Vein endothelial cell (primary cell): ENCODE results near the gene CFAP54.

DNA sequence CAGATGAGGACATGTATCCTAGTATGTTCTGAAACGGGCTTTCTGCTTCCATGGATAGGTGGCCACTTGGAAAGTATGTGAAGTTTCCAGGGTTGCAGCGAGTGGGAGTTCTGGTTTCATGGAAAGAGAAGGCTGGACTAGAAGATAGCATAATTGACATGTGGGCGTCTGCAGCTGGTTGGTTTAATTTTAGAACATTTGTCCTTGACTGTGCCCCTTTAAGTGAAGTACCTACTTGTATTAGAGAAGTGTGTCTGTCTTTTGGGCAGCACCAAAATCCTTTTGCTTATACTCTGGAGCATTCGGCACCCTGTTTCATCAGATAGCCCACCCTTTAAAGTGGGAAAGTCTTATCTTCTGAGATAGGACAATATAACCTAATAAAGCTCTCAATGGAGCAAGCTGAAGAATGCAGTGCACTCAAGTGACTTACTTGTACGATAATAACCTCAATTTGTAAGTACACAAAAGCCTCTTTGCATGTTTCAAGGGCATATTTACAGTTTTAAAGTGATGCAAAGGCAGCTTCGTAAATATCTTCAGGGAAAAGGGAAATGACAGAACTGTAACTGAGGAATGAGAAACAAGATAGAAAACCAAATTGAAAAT is 35.2 kb downstream of the NTN4 start:
- CAGE, long polyA plus RNA = no peak

DNA sequence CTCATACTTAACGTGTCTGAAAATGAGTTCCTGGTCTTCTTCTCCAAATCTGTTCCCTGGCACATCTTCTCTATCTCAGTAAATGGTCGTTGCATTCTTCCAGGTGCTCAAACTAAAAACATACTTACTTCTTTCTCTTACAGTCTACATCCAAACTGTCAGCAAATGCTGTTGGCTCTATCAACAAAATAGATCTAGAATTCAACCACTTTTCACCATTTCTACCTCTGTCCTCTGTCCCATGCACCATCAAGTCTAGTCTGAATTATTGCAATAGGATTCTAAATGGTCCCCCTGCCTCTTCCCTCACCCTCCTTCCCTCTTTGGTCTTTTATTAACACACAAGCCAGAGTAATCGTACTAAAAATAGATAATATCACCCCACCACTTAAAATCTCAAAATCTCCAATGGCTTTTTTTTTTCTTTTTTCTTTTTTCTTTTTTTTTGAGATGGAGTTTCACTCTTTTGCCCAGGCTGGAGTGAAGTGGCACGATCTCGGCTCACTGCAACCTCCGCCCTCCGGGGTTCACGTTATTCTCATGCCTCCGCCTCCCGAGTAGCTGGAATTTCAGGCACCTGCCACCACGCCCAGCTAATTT is 17.9 kb downstream of the NTN4 start:
- CAGE, long polyA plus RNA = no peak

DNA sequence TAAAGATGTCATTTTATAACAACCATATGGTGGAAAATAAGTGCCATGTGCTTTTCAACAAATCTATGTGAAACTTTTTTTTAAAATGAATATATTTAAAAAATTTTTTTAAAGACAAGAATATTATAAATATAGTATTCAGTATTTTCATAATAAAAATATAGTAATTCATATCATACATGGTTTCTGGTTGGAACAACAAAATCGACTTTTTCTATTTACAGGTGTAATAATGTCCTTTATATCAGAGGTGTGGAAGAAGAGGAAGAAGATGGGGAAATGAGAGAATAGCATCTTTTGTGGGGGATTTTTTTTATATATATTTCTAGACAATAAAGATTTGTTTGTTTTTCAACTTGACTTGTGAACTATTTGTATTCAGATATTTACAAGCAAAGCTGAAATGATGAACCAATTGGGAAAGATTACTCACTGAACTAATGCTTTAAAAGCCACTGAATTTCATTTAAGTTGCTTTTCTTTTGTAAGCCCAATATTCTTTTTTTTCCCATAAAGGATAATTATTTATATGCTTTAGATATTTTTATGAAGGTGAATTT is 7.1 kb downstream of the SNRPF start:
- CAGE, long polyA plus RNA = no peak

DNA sequence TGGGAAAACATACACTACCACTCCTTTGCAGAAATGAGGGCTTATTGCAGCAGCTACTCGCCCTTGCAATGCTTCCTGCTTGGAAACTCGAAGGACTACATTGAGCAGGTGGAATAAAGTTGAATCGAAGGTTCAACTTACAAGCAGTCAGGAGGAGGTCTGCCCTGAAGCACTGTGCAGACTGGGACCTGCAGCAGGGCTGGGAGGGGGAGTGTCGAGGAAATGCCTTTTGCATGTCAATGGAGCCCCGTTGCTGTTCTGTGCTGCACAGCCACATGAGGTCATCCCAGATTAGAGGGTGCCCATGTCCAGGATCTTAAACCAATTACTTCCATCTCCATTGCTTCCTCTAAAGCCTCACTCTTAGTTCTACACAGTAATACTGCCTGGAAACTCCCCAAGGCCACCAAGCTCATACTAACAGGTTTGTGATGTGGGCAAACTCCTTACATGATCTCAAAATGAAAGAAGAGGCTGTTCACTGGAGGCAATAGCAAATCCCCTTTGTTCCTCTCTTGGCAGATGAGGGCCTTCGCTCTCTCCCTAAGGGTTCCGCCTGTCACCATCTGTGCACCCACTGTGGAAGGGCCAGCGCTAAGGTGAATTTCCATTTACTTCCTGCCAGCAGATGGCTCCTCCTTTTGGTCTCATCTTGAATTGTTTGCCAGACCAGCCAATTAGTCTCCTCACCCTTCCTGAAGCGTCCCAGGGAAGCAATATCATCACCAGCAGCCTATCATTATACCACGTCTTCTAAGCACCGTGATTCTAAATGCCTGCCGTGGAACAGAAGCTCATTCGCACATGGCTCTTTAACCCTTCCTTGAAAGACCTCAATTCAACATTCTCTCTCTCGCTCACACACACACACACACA is 35.4 kb upstream of the LTA4H start:
- CAGE, long polyA plus RNA = no peak

DNA sequence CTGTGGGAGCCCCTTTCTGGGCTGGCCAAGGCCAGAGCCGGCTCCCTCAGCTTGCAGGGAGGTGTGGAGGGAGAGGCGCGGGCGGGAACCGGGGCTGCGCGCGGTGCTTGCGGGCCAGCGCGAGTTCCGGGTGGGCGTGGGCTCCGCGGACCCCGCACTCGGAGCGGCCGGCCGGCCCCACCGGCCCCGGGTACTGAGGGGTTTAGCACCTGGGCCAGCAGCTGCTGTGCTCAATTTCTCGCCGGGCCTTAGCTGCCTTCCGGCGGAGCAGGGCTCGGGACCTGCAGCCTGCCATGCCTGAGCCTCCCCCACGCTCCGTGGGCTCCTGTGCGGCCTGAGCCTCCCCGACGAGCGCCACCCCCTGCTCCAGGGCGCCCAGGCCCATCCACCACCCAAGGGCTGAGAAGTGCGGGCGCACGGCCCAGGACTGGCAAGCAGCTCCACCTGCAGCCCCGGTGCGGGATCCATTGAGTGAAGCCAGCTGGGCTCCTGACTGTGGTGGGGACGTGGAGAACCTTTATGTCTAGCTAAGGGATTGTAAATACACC is 73.5 kb upstream of the LTA4H start:
- CAGE, long polyA plus RNA = no peak

DNA sequence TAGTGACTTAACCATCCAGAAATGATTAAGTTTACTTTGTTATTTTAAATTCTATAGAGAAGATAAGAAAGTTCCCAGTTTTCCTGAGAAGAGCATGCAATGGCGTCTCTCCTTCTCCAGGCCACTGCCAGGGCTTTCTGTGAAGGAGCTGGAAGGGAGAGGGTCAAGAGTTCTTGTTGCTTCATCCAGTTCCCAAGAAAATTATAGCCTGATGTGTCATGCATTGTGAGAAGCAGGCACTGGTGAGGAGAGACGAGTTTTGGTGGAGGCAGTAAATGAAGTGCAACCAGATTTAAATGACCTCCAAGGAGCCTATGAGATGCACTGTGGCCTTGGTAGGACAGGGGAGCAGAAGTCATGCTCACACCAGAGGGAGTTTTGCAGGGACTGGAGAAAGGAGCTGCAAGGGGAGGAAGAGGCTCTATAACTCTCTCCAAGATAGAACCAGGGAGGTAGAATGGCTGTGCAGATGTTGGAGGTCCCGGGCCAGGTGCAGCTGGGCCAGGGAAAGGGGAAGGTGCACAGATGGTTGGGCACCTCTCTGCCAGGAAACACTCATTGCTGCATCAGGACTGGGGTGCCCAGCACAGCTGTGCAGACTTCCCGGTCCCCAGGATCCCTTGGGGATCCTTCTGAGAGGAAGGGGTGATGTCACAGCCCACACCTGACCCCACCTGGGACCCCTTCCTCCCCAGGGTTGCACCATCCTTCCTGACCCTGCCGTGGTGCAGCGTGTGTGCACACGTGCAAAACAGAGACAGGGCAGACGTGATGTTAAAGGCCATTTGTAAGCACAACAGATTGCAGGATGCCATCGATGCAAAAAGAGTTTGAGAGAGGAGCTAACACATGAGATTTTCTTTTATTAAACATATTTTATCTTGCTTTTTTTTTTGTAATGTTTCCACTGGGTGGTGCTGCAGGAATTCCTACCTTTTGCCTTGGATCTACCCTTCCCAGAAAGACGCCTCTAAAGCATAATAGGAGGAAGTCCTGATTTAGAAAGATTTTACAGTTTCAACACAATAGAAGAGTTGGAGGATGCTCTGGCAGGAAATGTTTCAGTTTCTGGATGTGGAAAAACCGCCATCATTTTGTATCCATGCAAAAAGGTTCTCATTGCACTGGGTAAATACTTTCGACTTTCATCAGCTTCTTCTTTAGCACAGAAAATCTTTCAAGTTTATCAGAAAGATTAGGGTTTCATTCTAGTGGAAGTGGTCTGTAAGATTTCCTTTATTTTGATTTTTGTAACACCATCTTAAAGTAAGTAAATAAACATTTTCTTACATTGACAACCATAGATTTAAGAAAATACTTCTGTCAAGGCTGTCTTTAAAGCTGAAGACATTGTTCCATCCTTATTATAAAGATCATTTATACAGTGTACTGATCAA is 14.7 kb downstream of the ELK3 start:
- CAGE, long polyA plus RNA = no peak

- CAGE, long polyA plus RNA = no peak
Measured at GRCh38 chr12:96209933-96211110, 16.1 kb downstream of the ELK3 start.

DNA sequence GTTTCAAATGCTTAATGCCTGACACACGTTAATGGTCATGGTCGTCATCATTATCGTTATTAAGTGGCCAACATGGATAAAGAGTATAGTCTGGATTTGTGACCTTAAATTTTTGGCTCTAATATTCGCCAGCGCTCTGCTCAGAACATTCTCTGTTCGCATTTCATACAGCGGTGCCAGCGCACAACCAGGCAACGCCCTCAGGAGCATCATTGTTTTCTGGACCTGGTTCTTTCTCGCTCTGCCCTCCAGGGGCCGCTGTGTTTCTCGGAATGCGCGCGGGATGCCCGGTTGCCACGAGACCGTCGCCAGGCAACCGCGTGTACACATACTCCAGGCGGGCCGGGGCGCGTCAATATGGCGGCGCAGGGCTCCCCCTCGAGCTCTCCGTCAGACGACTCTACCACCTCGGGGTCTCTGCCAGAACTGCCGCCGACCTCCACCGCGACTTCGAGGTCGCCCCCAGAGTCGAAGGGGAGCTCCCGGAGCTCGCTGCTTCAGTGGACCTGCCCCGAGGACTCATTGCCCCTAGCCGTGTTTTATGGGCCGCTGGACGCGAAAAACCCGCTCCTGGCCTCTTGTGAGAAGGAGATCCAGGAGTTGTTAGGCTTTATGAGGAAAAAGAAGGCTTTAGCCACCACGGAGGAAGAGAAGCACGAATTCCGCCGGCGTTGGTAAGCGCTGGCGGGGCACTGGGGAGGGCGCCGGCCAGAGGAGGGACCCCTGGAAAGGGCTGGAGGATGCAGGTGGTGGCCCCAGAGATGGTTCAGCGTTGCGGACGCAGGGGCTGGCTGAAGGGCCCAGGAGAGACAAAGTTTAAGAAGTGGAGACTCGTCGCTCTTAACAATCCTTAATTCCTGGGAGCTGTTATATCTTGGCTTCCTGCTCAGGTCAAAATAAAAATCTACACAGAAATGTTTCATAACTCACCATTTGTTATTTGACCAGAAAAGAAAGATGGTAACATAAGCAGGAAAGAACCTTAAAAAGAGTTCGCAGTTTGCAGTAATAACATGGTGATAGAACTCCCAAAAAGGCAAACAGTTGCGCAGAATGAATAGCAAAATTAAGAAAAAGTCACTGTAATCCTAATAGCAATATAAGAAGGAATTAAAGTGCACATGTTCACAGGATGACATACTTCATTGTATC is at the start of gene CFAP54:
Gene CFAP54 (plus strand): TSS at position 325 of the 1,152 bp plus-strand sequence.
- CAGE, long polyA plus RNA = no peak

GRCh38 chr12:97143037-97143336 is 235.9 kb downstream of the NEDD1 start:
- CAGE, long polyA plus RNA = no peak

GRCh38 chr12:97426477-97427049 is 519.5 kb downstream of the NEDD1 start:
- CAGE, long polyA plus RNA = no peak

GRCh38 chr12:98493401-98494286 is 21.7 kb upstream of the TMPO start:
- CAGE, long polyA plus RNA = no peak

GRCh38 chr12:98553409-98553922 is 38.1 kb downstream of the TMPO start:
- CAGE, long polyA plus RNA = no peak

- CAGE, long polyA plus RNA = no peak
Measured at GRCh38 chr12:98601334-98602447, 8.2 kb downstream of the SLC25A3 start.

- CAGE, long polyA plus RNA = no peak
Measured at GRCh38 chr12:98645353-98645862, 318 bp downstream of the APAF1 start.

- CAGE, long polyA plus RNA = no peak
Measured at GRCh38 chr12:98857067-98857649, 212.1 kb downstream of the APAF1 start.

GRCh38 chr12:98893650-98894201 is 248.6 kb downstream of the APAF1 start:
- CAGE, long polyA plus RNA = no peak

DNA sequence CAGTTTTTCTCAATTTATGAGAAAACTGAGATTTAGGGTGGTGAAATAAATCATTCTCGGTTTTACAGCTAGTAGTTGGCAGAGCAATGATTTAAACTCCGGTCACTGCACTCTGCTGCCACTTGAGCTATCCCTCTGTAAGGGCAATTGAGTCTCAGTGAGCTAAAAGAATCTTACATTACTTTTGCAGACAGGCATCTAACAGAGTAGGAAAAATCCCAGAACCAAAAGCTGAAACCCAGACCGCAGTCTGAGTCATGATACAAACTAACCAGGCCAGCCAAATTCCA is 73.7 kb downstream of the ANKS1B start:
- CAGE, long polyA plus RNA = no peak

DNA sequence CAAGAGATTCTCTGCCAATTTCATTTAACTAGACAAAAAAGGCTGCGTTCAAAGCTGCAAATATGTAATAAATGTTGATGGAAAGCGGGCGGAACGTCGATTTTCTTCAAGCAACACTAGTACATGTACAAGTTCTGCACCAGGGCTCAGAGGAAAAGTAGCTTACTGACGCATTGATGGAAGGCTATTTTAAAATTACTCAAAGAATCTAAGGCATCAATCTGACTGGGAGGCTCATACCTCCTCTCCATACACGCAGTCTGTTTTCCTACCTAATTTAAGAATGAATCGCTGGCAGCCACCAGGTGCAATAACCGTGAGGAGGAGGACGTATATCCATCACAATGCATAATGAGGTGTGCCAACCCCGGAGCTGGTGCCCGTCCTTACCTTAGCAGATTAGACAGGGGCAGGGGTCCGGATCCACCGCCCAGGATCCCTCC is 1.0 kb downstream of the ANKS1B start:
- CAGE, long polyA plus RNA = no peak

- CAGE, long polyA plus RNA = no peak
Measured at GRCh38 chr12:100128078-100128658, 14.5 kb downstream of the BLTP3B start.

DNA sequence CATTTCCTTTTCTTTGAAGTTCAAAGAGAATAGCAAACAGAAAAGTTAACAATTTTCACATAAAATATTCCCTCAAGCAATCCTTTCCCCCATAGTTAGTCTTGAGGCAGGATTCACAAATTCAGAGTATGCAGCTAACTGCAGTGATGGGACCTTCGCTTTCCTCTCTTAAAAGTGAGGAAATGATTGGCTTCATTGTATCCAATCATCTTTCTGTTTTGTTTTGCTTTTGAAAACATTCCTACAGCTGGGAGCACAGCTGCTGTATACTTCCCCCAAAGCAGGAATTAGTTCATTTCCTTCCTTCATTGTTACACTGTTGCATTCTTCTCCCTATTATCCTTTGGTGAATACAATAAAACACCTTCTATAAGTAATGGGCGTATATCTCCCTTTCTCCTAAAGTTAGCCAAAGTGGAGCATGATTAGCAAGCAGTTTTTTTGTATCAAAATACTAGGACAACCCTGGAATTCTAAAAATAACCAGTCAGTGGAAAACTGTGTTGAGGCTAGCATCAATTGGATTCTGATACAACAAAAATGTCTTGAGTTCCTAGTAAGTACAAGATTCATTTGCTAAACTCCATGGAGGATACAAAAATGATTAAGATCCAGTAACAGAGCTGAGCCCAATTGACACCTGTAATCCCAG is 9.3 kb upstream of the GAS2L3 start:
- CAGE, long polyA plus RNA = no peak